ENCODE measurements around a stretch of chr21.

GRCh38 chr21:46277319-46277861, 8.0 kb downstream of the MCM3AP start:
- RRBS, result no CpG with 5 or more reads among the region's 10 CpGs

DNA sequence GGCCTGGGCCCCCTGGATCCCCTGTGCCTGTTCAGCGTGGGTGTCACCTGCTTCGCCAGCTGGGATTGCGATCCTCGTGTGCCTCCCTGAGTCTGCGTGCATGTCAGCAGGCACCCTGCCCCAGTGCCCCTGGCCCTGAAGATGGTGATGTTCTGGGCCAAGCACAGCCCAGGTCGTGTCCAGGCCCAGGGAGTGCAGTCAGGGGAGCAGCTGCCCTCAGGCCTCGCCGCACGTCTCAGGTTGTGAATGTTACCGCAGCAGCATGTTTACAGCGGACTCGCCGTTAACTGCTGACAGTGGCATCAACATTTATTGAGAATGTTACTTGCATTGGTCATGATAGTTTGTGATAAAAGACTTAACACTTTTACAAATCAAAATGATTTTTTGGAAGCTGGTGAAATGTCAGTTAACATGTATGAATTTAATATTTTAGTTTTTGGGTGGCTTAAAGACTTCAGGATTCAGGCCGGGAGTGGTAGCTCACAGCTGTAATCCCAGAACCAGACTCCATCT, 63.8 kb upstream of the DIP2A start:
- RRBS, result no CpG with 5 or more reads among the region's 14 CpGs

GRCh38 chr21:46699184-46699530, 63.7 kb downstream of the PRMT2 start:
- RRBS, result no CpG with 5 or more reads among the region's 49 CpGs